ENCODE data around the genes FAM25C, WDFY4, OGDHL and WASHC2A.

GRCh38 chr10:45433947-45434574, 60.0 kb downstream of the ALOX5 start:
- PRO-cap: no peak

GRCh38 chr10:45627460-45628132, 45.0 kb downstream of the ZFAND4 start:
- PRO-cap: no peak

DNA sequence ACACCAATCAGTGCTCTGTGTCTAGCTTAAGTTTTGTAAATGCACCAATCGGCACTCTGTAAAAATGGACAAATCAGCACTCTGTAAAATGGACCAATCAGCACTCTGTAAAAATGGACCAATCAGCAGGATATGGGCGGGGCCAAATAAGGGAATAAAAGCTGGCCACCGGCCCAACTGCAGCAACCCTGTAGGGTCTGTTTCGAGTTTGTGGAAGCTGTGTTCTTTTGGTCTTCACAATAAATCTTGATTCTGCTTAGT, 133.2 kb upstream of the GDF10 start:
- PRO-cap: no peak

DNA sequence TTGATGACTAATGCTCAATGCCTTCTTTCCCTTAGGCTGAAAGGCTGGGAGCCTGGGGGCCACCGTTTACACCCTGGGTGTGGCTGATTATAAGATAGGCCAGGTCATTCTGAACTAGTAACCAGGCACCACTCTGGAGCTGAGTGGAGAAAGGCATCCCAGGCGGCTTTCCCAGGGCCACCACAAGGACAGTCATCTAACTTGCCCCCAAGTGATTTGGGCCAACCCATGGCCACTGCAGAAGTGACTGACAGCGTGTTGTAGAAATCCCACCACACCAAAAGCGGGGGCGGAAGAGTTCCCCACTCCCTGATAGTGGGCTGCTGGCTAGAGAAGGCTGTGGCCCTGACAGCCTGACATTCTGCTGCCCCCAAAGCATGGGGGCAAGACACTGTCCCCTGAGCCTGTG, 22.9 kb upstream of the ZNF488 start:
- PRO-cap: no peak

DNA sequence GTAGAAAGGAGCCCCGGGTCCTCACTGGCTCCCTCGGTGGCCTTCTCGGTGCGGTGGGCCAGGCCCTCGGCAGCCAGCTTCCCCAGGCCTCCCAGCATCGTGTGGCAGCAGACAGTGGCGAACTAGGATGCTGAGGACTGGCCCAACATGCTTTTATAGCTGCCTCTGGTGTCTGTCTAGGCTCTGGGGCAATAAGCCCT, at the start of gene FAM25C:
Gene FAM25C (minus strand): TSS at position 124 of the 200 bp plus-strand sequence.
- PRO-cap: no peak

DNA sequence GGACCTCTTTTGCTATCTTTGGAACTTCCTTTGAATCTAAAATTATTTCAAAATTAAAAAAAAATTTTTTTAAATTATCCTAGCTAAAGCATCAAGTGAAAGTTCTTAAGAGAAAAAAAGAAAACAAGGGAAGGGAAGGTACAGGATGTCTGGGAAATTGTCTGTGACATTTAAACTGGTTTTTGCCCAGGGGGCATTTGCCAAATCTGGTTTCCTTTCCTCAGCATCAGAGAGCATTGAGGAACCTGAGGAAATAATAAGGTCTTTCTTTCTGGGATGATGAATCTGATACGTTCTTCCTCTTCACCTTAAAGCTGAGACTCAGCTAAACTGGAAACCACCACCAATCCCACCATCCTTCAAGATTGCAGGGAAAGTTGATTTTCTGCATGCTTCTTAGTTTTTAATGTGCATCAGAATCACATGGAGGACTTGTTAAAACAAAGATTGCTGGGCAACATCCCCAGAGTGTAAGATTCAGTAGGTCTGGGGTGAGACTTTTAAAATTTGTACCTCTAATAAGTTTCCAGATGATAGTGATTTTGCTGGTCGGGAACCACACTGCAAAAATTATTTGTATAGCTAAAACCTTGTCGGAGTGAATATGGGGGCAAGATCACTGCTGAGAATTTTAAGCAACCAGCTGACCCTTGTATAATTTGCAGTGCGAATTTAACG, 47.8 kb downstream of the MAPK8 start:
- PRO-cap: no peak

DNA sequence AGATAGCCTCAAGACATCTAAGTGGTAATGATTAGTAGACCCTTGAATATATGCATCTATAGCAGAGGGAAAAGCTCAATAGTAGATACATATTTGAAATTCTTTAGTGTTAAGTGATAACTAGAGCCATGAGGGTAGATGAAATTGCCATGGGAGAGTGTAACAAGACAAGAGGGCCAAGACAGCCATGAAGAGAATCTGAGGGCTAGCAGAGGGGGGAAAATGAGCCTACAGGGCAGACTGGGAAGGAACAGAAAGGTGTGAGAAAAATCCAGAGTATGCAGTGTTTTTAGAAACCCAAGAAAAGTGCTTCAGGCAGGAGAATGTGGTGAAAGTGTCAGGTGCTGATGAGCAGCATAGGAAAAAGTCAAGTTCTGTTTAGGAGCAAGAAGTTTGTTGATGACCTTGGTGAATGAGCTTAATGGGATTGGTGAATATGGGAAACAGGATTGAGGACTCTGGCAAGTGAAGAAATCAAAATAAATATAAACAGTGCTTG, 63.0 kb downstream of the MAPK8 start:
- PRO-cap: no peak

- PRO-cap: no peak
Observed at GRCh38 chr10:48369972-48370820, 63.7 kb downstream of the MAPK8 start.

DNA sequence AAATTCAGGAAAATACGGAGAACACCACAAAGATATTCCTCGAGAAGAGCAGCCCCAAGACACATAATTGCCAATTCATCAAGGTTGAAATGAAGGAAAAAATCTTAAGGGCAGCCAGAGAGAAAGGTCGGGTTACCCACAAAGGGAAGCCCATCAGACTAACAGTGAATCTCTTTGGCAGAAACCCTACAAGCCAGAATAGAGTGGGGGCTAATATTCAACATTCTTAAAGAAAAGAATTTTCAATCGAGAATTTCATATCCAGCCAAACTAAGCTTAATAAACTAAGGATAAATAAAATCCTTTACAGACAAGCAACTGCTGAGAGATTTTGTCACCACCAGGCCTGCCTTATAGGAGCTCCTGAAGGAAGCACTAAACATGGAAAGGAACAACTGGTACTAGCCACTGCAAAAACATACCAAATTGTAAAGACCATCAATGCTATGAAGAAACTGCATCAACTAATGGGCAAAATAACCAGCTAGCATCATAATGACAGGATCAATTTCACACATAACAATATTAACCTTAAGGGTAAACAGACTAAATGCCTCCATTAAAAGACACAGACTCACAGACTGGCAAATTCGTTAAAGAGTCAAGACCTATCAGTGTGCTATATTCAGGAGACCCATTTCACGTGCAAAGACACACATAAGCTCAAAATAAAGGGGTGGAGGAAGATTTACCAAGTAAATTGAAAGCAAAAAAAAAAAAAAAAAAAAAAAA, 66.6 kb downstream of the MAPK8 start:
- PRO-cap: no peak

- PRO-cap: no peak
Observed at GRCh38 chr10:48389437-48390275, 83.2 kb downstream of the MAPK8 start.

DNA sequence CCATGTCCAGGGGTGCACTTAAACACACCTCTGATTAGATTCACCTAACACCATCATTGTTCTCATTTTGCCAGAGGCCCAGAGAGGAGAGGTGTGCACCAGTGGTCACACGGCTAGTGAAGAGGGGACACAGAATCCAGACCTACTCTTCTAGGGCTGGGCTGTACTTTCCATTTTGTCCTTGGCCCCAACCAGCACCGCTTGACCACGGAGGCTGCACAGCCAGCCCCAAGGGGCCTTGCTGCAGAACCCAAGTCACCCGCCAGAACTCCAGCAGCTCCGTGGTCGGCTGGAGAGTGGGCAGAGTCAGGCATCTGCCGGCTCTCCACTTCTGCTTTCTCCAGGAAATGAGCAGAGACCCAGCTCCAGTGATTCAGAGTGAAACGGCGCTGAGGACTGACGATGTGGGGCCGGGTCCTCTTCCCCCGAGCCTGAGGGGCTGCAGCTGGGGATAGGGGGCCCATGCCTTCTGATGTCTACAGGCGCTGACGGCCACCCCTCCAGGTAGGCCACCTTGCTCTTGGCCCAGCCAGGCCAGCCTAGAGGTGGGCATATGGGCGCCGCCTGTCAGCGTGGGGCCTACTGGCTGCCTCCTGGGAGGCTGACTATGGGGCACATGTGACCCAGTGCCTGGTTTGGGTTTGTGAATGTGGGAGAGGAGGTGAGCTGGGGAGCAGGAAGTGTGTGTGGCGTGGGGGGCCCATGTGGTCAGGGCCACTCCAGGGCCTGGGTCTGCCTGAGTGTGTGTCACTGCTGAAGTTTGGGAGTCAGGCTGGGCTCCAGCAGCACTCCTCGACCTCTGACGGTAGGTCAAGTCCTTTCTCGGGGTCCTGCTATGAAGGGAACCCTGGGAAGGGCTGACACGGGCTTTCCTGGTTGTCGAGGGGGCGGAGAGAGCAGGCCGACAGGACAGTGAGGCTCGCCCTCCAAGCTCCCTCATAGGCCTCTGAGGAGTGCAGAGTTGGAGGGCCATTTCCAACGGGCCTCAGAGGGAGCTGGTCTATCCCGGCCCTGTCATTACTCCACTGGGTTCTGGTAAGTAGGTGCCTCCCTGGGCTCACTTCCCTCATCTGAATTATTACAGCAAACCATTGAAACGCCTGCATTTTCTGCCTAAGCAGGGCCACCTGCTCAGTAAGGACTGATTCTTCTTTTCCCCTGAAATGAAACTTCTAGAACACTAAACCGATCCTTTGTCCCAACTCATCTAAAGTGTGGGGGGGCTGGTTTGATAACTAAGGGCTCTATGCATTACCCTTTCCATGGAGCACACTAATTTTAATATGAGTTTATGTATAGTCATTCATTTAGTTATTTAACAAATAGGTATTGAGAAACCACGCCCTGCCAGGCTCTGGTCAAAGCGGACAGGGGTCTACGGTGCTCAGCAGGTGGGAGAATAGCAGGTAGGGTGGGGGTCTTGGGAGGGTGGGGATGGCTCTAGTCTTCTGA, at the start of gene WDFY4:
Gene WDFY4 (plus strand): TSS at position 376 of the 1,452 bp plus-strand sequence.
- PRO-cap: bidirectional peak, plus-strand start at position 65 of the sequence, minus-strand start at position 32 of the sequence; bidirectional peak, plus-strand start at position 376 of the sequence, minus-strand start at position 298 of the sequence; bidirectional peak, plus-strand start at position 1,017 of the sequence, minus-strand start at position 1,034 of the sequence

DNA sequence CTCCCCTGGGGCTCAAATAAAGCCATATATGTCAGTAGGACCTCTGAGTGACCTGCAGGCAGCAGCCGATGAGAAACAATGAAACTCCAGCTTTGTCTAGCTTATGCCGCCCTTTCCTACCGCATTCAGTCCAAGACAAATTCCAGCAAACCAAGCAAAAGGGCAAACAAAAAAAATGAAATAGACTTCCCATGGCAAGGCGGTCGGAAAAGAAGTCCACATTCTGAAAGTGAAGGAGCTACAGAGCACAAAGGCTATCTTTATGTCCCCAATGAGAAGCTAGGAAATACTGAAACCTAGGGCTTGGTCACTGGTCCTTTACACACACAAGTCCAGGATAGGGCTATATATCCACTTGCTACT, 20.4 kb downstream of the VSTM4 start:
- PRO-cap: no peak

GRCh38 chr10:49336797-49337143, 37.8 kb downstream of the C10orf71 start:
- PRO-cap: no peak

GRCh38 chr10:49398358-49398749, 2.5 kb upstream of the DRGX start:
- PRO-cap: no peak

- PRO-cap: no peak
Observed at GRCh38 chr10:49524027-49524952, 14.6 kb downstream of the ERCC6 start.

- PRO-cap: no peak
Observed at GRCh38 chr10:49760420-49761369, 1.4 kb downstream of the OGDHL start.

DNA sequence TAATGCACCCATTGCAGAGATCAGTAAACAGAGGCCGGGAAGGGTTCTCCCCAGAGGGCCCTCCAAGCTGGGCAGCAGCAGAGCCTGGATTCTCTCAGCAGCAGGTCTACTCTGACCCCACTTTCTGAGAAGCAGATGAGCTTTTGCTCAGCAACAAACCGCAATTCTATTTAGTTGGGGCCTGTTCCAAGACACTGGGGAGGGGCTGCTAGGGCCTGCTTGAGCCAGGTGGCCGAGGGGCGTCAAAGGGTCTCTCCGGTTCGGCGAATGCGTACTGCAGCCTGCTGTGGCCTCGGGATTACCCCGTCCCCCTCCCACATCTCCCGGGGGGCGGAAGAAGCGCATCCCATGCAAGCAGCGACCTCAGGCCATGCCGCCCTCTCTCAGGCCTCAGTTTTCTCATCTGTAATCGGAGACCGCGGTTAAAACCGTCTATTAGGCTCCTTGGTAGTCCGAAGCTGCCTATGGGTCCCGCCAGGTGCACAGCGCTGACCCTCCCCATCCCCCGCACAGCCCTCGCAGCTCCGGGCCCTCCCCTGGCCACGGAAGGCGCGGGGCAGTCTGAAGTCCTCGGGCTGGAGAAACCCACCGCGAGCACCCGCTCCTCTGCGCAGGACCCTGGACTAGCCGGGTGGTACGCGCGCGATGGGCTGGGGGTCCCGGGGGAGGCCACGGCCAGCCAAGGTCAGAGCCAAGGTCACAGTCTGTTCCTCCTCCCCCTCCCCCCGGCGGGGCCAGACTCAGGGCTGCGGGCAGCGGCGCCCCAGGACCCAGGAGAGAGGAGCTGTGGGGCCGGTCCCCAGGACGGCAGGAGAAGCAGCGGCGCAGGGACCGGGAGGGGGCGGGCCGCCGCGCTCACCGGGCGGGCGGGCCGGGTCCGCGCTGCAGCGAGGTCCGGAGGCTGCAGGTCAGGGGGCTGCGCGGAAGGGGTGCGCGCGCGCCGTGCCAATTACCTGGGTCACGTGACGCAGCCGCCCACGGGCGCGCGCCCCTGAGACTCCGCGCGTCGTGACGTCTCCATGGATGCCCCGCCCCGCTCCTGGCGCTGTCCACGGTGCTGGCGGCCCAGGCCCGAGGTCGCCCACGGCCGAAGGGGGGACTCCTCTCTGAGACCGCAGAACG, at the start of gene OGDHL:
Gene OGDHL (minus strand): TSS at position 944 of the 1,122 bp plus-strand sequence.
- PRO-cap: no peak

- PRO-cap: bidirectional peak, plus-strand start at chr10:50067954, minus-strand start at chr10:50067811
Observed at GRCh38 chr10:50067567-50068677, at the start of gene WASHC2A. Gene WASHC2A, plus strand, starts transcription at chr10:50067954.

DNA sequence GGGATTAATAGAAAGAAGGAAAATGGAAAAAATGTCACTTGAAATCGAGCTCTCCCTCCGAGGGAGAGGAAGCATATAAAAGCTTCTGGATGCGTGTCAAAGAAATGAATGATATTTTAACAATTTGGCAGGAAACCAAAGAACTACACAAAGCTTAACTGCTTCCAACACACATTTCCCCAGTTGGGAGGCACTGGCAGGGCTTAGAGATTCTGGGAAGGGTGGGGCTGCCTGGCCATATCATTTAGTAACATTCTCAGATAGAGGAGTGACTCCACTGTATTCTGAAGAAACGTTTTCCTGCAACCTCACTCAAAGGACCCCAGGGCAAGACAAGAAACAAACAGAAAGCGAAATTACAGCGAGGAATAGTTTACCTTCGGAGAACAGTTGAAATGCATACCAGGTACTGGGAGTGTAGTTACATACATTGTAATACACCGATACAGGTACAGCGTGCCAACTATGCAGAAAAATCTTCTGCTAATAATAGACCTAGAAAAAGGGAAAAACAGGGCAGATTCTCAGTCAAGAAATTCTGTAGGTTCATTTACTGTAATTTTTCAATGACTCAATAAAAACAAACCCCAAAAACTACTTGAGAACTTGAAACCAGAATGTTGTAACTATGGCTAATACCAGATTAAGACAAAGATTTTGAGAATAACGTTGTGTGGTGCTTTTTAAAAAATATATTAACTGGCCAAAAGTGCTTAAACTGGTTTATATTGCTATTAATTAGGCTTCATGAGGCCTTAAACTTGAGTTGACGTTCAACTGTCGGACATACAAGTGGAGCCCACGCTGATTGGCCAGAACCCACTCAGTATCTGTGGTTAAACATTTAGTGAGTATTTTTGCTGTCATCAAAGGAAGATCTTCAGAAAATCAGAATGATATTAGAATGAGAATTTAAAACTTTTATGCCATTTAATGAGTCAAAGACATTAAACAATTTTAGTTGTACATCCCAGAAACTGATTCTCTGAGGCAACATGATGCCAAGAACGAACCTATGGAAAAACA, 75.8 kb upstream of the ASAH2 start:
- PRO-cap: no peak

GRCh38 chr10:50497601-50498336, 126.0 kb downstream of the SGMS1 start:
- PRO-cap: no peak